ENCODE measurements around the genes UPF1 and LPAR2.

DNA sequence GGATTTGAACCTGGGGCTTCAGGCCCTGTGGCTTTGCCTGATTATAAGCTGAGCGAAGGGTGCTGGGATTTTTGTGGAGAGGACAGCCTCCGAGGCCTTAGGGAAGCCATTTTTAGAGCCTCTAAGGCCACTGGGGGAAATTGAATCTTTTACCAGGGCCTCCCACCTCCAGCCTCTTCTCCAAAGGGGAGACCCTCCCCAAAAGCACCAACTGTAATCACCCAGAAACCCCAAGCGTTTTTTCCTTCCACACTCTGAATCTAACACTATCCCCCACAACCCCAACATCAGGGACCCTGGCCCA is 1.1 kb downstream of the FKBP8 start:
- RRBS = no CpG with 5 or more reads among the region's 3 CpGs

DNA sequence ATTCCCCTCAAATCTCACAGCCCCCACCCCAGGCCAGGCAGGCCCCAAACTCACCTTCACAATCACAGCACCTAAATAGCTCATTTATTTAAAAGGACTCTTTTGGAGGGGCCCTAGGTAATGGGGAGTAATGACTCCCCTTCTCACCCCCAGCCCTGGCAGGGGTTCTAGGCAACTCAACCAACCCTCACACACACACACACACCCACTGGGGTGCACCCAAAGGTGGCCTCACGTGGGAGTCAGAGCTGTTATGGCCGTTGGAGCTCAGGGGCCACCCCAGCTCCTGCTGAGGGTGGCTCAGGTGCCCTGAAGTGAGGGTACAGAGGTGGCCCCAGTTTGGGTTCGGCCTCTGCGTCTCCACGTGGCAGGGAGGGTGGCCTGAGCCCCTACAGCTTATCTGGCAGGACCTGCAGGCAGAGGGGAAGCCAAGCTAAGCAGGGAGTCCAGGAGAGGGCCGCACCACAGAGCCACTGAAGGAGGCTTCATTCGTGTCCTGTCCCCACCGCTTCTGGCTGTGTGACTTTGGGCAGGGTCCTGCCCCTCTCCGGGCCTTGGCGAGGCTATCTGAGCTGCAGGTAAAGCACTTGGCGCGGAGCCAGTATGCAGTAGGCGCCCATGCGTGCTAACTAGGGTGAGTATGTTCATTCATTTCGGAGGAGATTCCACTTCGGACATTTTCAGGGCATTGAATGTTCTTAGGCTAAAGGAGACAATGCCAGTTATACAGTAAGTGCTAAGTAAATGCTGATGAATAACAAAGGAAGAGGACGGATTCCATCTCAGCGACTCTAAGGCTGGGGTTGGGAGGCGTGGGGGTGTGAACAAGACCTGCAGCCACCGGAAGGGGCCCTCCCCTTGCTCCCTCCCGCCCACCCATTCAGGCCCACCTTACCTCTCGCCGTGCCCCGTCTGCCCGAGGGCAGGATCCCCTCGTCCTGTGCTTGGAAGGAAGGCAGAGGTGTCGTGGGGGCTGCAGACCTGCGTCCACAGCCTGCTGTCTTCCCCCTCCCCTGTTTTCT is 4.9 kb downstream of the REX1BD start:
- RRBS = no CpG with 5 or more reads among the region's 28 CpGs

- RRBS = no CpG with 5 or more reads among the region's 4 CpGs
Measured at GRCh38 chr19:18644317-18644716, 7.5 kb downstream of the KLHL26 start.

- RRBS = no CpG with 5 or more reads among the region's 2 CpGs
Measured at GRCh38 chr19:18647375-18647827, 10.6 kb downstream of the KLHL26 start.

DNA sequence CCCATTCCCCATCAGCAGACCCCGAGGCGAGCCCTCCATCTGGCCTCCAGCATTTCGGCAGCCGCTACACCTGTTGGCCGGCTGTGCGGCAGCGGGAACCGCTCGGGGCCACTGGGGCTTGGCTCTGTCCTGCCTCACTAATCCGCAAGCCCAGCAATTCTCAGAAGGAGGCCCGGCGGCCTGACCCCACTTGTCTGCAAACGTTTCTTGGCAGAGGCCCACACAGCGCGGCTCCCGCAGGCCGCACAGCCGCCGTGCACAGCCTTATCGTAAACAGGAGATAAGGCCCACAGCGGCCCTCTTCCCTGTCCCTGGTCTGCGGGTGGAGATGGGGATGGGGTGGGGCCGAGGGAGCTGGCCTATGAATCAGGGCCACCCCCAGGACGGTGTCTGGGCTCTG is 47.9 kb downstream of the COMP start:
- RRBS = no CpG with 5 or more reads among the region's 24 CpGs

DNA sequence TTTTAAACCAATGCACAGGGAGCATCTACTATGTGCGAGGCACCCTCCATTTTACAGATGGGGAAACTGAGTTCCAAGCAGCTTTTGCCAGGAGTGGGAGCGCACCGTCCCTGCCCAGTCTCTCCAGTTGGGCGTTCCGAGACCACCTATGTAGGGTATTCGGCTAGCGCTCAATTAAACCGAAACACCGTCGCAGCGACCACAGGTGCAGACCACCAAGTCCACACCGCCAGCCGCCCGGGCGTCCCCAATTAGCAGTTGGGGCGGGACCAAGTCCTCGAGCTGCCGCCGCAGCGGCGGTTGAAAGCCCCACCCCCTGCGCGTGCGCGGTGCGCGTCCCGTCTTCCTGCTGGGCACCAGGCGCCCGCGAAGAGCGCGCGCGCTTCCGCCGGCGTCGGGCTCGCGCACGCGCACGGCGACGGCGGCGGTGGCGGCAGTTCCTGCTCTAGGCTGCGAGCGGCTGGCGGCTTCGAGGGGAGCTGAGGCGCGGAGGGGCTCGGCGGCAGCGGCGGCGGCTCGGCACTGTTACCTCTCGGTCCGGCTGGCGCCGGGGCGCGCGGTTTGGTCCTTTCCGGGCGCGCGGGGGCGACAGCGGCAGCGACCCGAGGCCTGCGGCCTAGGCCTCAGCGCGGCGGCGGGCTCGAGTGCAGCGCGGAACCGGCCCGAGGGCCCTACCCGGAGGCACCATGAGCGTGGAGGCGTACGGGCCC is at the start of gene UPF1:
UPF1 (plus strand) TSS at position 436 of the 710 bp plus-strand sequence.
- RRBS = 2% methylated on average over 16 of the region's 90 CpGs

- RRBS = no CpG with 5 or more reads among the region's 14 CpGs
Measured at GRCh38 chr19:18845654-18846312, 14.0 kb downstream of the UPF1 start.

DNA sequence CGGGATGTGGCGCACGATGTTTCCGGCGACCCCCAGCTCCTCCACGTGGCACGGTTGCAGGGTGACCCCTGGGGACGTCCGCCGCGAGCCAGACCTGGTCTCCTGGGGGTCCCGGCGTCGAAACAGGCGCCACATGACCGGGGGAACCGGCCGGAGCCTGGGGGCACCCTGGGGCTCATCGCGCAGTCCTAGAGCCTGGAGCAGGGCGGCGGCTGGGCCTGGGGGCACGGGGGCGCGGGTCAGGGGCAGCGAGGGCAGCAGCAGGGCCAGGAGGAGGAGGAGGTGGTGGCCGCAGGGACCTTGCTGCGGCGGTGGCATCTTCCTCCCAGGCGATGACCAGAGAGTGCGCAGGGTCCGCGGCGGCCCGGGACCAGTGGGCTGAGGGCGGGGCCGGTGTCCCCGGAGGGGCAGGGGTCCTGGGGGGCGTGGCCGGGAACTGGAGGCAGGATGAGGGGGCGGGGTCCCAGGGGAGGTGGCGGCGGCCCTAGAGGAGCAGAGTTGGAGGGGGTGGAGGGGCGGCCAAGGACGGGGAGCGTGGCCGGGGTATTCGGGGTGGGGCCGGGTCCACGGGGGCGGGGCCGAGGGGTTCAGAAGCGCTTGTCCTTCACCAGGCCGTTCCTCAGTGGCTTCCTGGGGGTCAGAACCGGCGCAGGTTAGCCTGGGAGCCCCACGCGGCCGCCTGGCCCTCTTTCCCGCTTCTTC is 25.8 kb downstream of the CERS1 start:
- RRBS = 31% methylated on average over 21 of the region's 60 CpGs

- RRBS = 5% methylated on average over 4 of the region's 54 CpGs
Measured at GRCh38 chr19:19032053-19033286, 847 bp downstream of the SUGP2 start.

- RRBS = no CpG with 5 or more reads among the region's 25 CpGs
Measured at GRCh38 chr19:19081431-19082454, 17.9 kb downstream of the SLC25A42 start.

DNA sequence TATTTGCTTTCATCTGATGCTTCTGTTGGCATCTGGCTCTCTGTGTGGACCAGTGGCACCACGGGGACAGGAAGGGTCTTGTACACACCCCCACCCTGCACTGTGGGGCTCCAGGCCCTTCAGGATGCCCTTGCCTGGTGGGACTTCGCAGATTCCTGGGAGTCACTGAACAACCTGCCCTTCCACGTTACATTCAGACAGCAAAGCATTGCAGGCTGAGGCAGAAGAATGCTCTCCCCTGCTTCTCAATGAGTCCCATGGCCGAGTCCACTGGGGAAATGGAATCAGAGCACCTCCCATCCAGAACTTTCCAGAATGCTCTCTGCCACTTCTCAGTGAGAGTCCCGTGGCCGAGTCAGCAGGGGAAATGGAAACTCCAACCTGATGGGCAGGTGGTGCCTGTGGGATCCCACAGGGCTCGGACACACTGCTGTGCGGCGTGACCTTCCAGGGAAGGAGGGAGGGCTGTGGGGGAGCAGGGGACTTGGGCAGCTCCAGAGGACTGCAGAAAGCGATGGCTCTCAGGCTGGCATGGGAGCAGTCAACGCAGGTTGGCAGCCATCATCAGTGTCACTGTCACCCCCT is 37.0 kb downstream of the SLC25A42 start:
- RRBS = no CpG with 5 or more reads among the region's 11 CpGs

- RRBS = 56% methylated on average over 1 of the region's 44 CpGs
Measured at GRCh38 chr19:19119940-19121087, 18.0 kb downstream of the TMEM161A start.

DNA sequence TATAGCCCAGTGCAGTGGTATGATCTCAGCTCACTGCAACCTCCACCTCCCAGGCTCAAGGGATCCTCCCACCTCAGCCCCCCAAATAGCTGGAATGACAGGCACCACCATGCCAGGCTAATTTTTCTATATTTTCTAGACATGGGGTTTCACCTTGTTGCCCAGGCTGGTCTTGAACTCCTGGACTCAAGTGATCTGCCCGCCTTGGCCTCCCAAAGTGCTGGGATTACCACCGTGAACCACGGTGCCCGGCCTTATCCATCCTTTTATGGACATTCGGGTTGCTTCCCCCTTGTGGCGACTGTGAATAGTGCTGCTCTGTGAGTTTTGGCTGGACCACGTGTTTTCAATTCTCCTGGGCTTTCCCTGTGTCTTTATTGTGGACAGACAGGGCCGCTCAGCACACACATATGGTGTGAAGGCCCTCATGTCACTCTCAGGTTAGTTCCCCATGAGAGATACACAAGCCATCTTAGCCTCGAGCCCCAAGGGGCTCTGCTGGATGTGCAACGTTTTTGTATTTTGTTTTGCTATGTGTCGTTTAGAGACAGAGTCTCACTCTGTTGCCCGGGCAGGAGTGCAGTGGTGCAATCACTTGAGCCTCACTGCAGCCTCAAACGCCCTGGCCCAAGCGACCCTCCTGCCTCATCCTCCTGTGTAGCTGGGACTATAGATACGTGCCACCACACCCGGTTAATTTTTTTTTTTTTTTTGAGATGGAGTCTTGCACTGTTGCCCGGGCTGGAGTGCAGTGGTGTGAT is 40.5 kb downstream of the MAU2 start:
- RRBS = no CpG with 5 or more reads among the region's 17 CpGs

DNA sequence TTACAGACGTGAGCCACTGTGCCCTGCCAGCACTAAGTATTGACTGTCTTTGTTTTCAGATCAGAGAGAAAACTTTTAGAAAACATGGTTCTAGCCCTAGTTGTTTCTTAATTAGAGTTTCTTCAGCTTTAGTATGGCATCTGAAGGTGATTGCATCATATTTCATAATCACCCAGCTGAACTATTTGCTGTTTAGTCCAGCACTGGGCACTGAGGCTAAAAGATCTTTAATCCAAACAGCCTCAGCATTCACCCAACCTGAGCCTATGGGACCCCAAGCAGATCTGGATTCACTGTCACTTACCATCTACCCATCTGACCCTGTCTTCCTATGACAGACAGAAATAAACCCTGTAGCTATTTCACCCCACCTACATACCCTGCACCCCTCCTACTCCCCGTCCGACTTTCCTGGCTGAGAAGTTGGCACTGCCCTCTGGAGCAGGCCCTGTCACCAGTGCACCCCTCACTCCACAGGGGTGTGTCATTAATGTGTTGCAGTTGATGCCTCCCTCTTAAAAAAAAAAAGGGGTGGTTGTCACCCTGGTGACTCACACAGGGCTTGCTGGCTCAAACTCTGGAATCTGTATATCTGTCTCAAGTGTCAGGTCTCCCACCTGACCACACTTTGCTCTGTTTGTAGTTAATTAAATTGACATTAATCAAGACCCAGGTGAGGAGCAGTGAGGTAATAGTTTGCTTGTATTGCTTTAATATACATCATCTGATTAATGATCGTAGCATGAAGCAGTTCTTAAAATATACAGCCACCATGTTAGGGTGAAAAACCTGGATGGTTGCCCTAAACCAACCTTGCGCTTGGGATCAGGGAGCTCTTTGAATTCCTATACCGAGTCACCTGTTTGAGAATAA is 2.2 kb upstream of the GATAD2A start:
- RRBS = no CpG with 5 or more reads among the region's 6 CpGs

DNA sequence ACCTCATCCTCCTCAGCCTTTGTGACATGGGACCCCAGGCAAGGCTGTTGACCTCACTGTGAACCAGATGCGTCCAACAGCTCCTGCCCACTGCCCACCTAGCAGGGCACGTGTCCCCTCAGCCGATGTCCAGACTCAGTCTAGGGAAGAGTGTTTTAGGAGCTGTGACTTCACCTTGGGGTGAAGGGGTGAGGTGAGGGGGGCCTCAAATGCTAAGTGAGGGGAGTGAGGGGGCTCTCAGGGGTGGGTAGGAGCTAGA is 778 bp downstream of the YJEFN3 start:
- RRBS = no CpG with 5 or more reads among the region's 3 CpGs

DNA sequence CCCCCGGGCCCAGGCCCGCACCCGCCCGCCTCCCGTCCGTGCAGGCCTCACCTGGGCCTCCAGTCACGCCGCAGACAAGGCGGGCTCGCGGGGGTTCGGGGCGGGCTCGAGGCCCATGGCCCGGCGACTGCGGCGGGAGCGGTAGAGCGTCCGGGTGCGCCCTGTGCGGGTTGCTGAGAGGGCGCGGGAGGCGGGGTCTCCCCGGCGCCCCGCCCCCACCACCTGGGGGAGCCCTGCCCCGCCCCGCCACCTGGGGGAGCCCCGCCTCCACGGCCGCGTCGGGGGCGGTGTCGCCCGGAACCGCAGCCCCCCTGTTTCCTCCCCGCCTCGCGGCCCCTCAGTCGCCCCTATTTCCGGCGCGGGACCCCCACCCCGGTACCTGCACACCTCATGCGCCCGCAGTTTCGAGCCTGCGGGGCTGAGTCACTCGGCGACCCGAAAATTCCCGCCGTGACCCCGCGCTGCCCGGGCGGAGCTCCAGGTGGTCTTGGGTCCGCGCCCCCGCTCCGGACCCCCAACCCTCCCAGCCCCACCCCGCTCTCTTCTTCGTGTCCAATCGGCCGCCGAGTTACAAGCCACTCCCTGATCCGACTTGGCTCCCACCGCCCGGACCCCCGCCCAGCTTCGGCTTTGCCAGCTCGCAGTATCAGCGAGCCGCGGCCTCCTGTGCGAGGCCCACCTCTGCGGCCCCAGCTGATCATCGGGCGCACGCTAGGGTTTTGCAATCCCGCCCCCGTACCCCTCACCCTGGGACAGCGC is at the start of gene LPAR2:
LPAR2 (minus strand) TSS at position 180 of the 759 bp plus-strand sequence.
- RRBS = 10% methylated on average over 48 of the region's 87 CpGs

- RRBS = no CpG with 5 or more reads among the region's 28 CpGs
Measured at GRCh38 chr19:19656546-19657212, 6.8 kb downstream of the ATP13A1 start.

- RRBS = 82% methylated on average over 1 of the region's 15 CpGs
Measured at GRCh38 chr19:19657273-19657915, 6.1 kb downstream of the ATP13A1 start.

DNA sequence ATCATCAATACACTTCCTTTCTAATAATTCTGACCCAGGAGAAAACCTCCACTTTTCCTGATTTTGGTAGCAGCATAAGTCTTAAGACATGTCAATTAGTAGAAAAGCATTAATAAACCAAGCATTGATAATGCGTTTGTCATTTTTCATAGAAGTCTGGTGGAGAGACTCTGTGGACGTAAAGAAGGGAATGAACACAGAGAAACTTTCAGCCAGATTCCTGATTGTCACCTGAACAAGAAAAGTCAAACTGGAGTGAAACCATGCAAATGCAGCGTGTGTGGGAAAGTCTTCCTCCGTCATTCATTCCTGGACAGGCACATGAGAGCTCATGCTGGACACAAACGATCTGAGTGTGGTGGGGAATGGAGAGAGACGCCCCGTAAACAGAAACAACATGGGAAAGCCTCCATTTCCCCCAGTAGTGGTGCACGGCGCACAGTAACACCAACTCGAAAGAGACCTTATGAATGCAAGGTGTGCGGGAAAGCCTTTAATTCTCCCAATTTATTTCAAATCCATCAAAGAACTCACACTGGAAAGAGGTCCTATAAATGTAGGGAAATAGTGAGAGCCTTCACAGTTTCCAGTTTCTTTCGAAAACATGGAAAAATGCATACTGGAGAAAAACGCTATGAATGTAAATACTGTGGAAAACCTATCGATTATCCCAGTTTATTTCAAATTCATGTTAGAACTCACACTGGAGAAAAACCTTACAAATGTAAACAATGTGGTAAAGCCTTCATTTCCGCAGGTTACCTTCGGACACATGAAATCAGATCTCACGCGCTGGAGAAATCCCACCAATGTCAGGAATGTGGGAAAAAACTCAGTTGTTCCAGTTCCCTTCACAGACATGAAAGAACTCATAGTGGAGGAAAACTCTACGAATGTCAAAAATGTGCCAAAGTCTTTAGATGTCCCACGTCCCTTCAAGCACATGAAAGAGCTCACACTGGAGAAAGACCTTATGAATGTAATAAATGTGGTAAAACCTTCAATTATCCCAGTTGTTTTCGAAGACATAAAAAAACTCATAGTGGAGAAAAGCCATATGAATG is 10.7 kb downstream of the ZNF101 start:
- RRBS = no CpG with 5 or more reads among the region's 21 CpGs

DNA sequence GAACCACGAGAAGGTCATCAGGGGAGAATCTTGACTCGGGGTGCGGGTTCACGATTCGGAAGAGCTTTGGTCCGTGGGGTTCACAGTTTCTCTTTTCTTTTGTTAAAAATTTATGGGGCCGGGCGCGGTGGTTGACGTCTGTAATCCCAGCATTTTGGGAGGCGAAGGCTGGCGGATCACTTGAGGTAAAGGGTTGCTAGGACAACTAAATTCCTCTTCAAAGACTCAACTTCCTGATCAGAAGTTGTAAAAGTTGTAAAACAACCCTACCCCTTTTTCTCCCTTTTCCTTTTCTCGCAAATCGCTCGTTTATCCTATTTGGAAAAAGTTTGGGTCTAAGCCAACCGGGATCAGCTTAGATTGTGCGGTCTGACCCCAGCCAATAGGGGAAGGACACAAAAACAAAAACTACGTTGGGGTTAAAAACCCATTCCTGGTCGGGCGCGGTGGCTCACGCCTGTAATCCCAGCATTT is 668 bp downstream of the ZNF486 start:
- RRBS = no CpG with 5 or more reads among the region's 22 CpGs